LUHMES (cell line): ENCODE measurements around a stretch of chr3.

GRCh38 chr3:123399819-123400461 lies 49.0 kb downstream of the ADCY5 start:
- PRO-cap: no peak

GRCh38 chr3:123412411-123413702 lies 36.0 kb downstream of the ADCY5 start:
- PRO-cap: no peak

- PRO-cap: no peak
Observed at GRCh38 chr3:123700350-123700702, 115.5 kb upstream of the HACD2 start.

- PRO-cap: no peak
Observed at GRCh38 chr3:123719654-123720682, 135.1 kb upstream of the HACD2 start.

DNA sequence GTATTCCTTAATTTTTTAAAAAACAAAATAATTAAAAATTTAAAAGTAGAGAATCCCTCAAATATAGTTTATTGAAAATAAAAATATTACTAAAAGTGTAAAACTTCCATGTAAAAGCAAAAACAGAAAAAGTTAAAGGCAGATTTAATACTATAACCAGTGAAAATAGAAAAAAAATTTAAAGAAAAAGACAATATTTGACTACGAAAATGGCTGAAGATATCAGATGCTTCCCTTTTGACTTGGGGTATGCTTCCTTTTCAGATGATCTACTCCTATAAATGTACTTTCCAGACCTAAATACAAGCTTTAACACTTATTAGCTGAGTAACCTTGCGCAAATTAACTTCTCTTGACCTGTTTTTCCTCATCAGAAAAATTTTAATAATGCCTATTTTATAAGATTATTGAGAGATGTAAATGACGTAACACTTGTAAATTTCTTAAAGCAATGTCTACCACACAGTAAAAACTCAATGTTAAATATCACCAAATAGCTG lies 10.2 kb downstream of the CCDC14 start:
- PRO-cap: no peak

GRCh38 chr3:124034151-124034740 lies 1.1 kb downstream of the KALRN start:
- PRO-cap: no peak

DNA sequence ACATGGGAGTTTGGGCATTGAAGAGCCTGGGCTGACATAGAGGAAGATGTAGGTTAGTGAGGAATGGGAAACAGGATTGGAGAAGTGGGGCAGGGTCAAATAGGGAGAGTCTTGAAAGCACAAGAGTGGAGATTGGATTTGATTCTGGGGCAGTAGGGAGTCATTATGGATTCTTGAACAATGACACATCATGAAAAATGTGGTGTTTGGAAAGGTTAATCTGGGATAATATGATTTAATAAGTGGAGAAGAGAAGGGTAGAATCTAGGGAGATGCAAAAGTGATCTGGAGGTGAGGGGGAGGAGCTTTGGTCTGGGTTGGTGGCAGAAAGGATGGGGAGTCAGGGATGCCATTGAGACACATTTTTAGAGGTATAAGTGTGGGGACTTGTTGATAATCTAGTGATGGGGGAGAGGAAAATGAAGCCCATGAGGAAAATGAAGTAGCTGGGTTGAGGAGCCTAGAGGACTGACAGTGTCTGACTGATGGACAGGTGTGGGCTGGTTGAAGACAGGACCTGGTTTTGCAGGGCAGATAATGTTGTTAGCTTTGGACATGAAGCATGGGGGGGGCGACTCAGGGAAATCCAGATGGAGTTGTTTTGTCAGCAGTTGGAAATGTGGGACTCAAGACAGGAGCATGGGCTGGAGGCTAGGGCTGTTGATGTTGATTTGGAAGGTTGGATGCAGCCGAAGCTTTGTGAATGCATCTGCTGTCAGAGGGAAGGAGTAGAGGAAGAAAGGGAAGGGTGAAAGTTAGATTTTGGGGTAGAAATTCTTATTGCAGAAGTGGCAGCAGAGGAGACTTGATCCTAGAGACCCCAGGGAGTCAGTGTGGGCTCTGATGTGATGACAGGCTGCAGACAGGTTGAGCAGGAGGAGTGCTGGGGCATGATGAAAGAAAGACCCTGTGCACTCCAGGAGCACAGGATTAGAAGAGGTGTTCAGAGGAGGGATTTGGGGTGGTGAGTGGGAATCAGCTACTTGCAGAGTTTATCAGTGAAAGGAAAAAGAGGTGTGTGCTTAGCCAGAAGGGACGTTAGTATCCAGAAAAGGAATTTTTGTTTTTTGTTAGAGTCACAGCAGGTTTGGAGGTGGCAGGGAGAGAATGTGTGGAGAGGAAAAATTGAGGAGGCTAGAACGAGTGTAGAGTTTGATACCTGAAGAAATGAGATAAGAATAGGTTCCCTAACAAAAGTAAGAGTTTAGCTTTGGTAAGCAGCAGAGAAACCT lies 4.6 kb downstream of the KALRN start:
- PRO-cap: no peak

GRCh38 chr3:124078847-124079326 lies 45.7 kb downstream of the KALRN start:
- PRO-cap: no peak

- PRO-cap: no peak
Observed at GRCh38 chr3:124272728-124273352, 239.7 kb downstream of the KALRN start.

- PRO-cap: no peak
Observed at GRCh38 chr3:124600497-124601320, 129.5 kb upstream of the UMPS start.

DNA sequence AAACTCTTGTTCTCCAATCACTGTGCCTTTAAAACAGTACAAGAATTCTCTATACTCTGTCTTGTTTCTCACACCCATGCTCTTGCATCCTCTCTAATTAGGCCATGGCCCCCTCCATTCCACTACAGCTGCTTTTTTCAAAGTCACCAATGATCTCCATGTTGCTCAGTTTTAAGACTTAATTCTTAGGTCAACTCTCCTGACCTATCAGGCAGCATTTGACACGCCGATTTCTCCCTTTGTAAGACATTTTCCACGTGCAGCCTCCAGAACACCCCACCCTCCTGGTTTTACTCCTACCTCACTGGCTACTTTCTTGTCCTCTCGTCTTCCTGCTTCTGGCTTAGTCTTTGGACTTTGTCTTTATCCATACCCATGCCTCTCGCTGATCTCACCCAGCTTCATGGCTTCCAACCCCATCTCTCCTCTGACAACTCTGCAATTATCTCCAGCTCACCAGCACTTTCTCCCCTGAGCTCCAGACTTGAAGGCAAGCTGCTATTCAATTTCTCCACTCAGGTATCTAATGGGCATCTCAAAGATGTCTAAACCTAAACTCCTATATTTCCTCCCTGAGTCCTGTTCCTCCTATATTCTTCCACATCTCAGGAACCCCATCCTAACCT lies 99.3 kb upstream of the UMPS start:
- PRO-cap: no peak

DNA sequence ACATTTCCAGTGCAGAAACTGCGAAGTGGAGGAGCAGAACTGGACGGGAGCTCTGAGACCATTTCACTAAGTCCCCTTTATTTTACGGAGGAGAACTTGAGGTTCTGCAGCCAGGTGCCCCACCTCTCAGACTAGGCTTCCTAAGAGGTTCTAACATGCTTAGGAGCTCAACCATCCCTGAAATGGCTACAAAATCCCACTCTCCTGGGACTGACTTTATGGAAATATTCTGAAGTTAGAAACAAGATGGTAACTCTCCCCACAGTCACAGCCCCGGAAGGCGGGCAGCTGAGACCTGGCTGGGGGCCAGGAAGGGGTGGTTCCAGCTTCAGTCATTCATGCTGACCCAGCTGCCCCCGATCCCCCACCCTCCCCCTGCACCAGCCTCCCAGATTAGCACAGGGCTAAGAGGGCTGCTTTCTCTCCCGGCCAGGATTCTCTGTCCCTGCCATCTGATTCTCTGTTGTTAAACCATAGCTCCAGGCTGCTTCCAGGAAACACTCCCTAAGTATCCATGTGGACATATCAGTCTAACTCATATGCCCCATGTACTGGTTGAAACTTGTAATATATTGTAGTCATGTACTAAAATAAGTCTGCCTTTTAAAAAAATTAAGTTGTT lies 40.4 kb downstream of the UMPS start:
- PRO-cap: bidirectional peak, plus-strand start at position 390 of the sequence, minus-strand start at position 269 of the sequence

- PRO-cap: no peak
Observed at GRCh38 chr3:124774192-124774595, 43.9 kb downstream of the UMPS start.

- PRO-cap: no peak
Observed at GRCh38 chr3:124786367-124786865, 56.2 kb downstream of the UMPS start.

- PRO-cap: no peak
Observed at GRCh38 chr3:124835746-124836573, 51.2 kb downstream of the ITGB5 start.

- PRO-cap: no peak
Observed at GRCh38 chr3:124838941-124839406, 48.2 kb downstream of the ITGB5 start.

GRCh38 chr3:124878313-124879313 lies 8.6 kb downstream of the ITGB5 start:
- PRO-cap: no peak

GRCh38 chr3:124932908-124933587 lies 1.5 kb downstream of the MUC13 start:
- PRO-cap: no peak

DNA sequence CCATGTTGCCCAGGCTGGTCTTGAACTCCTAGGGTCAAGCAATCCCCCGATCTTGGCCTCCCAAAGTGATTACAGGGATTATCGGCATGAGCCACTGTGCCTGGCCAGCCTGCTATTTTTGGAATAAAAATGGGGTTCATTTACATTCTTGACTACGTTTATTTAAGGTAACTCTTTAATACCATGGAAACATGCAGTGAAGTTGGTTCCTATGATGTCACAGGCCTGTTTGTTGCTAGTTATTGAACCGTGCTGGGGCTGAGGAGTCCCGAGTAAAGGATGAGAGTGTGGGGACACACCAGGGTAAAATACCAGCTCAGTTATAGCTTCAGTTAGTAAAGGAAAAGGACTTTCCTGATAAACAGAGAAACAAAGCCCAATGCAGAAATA lies 37.4 kb upstream of the MUC13 start:
- PRO-cap: no peak

- PRO-cap: no peak
Observed at GRCh38 chr3:125024056-125024589, 31.7 kb downstream of the HEG1 start.